Jejunum (tissue), 1 donor: Measurements from ENCODE around the genes LGI4, MAG and GAPDHS.

DNA sequence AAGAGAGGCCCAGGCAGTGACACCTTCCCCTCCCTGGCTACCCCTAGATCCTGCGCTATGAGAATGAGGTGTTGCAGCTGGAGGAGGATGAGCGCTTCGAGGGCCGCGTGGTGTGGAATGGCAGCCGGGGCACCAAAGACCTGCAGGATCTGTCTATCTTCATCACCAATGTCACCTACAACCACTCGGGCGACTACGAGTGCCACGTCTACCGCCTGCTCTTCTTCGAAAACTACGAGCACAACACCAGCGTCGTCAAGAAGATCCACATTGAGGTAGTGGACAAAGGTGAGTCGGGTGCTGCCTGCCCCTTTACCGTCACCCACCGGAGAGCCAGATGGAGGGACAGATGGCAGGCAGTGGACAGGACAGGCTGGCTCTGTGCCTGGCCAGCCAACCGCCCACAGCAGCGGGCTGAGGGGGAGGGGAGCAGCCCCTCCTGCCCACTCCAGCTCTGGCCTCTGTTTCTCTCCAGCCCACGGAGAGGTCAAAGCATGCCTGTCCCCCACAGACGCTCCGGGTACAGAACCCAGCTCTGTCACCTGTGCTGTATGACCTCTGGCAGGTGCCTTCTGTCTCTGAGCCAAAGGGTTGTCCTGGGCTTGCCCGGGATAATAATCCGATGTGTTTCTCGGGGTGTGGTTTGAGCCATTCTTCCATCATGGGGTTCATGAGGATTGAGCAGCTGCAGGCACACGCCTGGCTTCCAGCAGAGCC, 3.3 kb downstream of the SCN1B start:
- PRO-cap: no peak

- PRO-cap: no peak
These were observed 1.5 kb upstream of the HPN start for GRCh38 chr19:35039878-35040465.

GRCh38 chr19:35055589-35056477, 14.3 kb downstream of the HPN start:
- PRO-cap: no peak

- PRO-cap: no peak
These were observed 4.2 kb downstream of the LGI4 start for GRCh38 chr19:35130585-35131147.

- PRO-cap: no peak
These were observed at the start of gene LGI4 for GRCh38 chr19:35134472-35135627. LGI4 (minus strand) TSS chr19:35135059.

DNA sequence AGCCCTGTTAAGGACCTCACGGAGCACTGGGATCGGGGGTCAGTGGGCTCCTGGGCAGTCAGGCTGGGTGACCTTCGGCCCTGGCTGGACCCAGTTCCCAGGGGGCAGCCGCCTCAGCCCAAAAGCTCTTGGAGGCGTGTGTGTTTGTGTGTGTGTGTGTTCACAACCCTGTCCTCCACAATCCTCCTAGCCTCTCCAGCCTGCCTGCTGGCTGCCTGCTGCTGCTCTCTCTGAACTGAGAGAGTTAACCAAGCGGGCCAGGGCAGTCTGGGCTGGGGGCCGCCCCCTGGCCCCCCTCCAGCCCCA, 252 bp upstream of the FXYD1 start:
- PRO-cap: bidirectional peak, plus-strand start outside the sequence, minus-strand start at position 232 of the sequence

GRCh38 chr19:35168063-35168976, 13.8 kb downstream of the FXYD5 start:
- PRO-cap: no peak

DNA sequence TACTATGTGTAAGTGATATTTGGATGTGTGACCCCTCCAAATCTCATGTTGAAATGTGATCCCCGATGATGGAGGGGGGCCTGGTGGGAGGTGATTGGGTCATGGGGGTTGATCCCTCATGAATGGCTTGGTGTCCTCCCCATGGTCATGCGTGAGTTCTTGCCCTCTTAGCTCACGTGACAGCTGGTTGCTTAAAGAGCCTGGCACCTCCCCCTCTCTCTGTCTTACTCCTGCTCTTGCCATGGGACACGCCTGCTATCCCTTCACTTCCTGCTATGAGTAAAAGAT, 21.2 kb downstream of the FXYD5 start:
- PRO-cap: no peak

GRCh38 chr19:35205047-35205676, 23.4 kb downstream of the FAM187B start:
- PRO-cap: no peak

DNA sequence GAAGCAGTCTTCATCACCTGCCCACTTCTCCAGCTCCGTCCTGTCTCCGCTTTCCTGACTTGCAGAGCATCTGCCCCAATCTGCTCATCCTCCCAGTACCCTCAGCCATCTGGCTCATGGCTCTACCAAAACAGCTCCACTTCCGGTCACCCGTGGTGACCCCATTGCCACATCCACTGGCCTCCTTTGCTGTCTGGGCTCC, 4.3 kb downstream of the USF2 start:
- PRO-cap: no peak

DNA sequence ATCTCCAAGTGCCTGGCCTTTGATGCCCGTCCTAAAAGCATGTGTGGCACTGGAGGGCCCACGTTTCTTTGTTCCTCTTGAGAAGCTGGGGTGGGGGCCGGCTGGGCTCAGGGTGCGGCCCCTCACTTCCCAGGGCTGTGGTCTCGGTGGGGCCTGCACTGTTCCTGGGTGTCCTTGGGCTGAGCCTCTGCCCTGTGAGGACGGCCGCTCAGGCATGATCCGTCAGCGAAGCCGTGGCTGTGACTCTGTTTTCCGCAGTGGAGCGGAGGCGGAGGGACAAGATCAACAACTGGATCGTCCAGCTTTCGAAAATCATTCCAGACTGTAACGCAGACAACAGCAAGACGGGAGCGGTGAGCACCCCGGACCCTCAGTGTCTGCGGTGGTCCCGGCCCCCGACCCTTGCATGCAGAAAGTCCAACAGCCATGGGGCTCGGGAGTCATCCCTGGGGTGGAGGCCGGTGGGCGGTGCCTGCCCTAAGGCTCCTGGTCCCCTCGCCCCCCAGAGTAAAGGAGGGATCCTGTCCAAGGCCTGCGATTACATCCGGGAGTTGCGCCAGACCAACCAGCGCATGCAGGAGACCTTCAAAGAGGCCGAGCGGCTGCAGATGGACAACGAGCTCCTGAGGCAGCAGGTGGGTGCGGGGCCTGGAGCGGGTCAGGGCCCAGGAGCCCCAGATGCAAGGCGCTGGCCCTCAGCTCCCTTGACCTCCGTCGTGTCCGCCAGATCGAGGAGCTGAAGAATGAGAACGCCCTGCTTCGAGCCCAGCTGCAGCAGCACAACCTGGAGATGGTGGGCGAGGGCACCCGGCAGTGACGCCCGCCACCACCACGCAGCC, 3.7 kb upstream of the HAMP start:
- PRO-cap: no peak

- PRO-cap: no peak
These were observed 1.9 kb upstream of the HAMP start for GRCh38 chr19:35280410-35280878.

GRCh38 chr19:35291713-35292286, at the start of gene MAG:
MAG (plus strand) TSS chr19:35292161.
- PRO-cap: no peak

- PRO-cap: unidirectional peak, plus-strand start at chr19:35313991
These were observed 15.3 kb upstream of the CD22 start for GRCh38 chr19:35313573-35314138.

GRCh38 chr19:35436284-35436677, 11.8 kb upstream of the FFAR2 start:
- PRO-cap: no peak

DNA sequence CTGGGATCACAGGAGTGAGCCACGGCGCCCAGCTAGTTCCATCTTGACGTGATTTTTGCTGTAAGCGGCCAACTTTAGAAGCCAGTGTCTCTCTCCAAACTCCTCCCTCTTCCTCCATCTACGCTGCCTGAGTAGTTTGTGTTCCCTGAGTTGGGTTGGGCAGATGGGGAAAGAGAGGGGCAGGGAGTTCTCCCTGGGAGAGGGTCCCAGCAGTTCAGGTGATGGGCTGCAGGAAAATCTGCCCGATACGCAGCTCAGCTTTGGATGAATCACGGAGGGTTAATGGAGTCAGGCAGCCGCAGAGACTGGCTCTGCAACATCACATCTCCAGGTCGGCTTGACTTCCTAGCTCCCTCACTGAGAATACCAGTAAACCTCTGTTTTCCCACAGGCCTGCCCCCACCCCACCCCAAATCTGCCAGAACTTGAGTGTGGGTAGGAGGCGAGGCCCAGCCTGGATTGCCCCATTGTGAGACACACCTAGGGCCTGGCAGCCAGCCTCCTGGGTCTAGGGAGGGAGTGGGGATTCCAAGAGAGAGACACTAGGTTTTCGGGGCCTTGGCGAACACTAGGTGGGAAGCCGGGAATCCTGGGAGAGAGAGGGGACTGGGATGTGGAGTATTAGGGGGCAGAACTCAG, 3.6 kb upstream of the KRTDAP start:
- PRO-cap: no peak

DNA sequence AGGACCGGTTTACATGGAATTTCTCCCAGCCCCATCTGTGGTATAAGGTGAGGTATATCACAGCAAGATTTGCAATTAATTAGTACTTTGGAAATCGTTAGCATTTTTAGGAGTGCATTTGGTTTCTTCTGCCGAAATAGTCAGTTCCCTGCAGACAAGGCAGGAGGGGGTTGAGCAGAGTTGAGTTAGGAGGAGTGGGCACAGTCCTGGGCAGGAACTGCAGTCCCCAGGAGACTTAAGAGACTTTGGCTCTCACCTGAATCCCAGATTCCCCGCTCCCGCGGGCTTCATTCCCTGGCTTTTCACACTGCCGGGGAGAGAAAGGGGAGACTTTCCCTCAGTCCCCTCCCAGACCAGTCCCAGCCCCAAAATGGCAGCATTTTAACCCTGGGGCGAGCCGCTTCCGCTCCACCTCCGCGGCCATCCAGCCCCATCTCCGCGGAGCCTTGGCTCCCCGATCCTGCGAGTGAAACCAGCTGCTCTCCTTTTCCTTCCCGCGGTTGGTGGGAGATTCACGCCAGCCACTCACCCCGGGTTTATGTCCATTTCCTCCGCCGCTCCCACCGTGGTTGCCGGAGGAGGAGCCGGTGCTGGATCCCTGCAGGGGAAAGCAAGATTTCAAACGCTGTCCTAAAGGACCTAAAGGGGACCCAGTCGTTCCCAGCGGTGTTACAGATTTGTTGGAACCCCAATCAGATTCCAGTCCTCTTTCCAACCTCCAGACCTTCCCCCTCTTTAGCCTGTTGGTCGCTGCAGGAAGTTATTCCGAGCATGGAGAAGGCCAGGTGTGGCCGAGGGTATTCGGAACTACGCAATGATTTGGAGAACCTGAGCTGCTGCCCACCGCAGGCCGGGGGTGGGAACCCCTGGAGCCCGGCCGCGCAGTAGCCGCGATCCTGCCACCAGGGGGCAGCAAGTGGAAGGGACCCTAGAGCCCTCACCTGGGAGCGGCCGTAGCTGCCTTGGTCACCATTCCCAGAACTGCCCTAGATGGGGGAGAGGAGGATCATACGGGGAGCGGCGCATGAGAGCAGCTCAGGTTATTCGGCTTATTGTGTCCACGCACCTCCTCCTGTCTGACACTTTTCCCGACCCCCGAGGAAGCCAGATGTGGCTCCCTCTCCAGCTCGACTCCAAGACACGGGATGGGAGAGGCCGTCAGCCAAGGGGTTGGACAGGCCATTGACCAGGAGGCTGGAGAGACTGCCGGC, 3.4 kb downstream of the DMKN start:
- PRO-cap: no peak

GRCh38 chr19:35533264-35533963, at the start of gene GAPDHS:
GAPDHS (plus strand) TSS chr19:35533456.
- PRO-cap: no peak

DNA sequence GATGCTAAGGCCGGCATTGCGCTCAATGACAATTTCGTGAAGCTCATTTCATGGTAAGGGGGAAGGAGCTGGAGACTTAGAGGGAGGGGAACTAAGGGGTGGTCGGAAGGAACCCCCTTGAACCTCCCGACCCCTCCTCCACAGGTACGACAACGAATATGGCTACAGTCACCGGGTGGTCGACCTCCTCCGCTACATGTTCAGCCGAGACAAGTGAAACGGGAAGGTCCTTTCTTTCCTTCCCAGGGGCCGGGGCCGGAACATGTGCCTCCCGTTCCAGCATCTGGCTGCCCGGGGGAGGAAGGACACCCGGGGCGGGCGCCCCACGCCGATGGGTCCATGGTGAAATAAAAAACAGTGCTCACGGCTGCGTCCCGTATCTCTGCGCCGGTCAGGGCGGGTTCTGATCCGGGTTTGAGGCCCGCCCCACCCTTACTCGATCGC, 450 bp upstream of the TMEM147 start:
- PRO-cap: no peak

GRCh38 chr19:35551659-35551870, 6.1 kb downstream of the TMEM147 start:
- PRO-cap: no peak